Hair follicular keratinocyte (primary cell): ENCODE data around the genes ATF7 and HOXC12.

GRCh38 chr12:53046648-53047533 lies 3.0 kb upstream of the TNS2 start:
- RAMPAGE, long total RNA: no peak

DNA sequence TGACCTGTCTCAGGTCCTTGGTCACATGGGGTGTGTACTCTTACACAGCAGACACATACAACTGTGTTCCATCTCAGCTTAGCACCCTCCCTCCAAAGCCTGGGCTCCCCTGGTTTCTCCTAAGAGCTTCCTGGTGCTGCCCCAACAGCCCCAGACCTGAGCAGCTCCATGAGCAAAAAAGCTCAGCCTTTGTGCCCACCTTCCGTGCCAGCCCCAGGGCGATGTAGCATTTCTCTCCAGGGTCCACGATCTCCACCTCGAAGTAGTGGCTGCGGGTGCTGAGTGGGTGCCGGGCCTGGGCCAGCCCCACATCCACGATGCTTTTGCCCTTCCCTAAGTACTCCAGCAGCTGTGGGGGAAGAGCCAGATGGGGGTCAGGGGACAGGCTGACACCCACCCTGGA lies 11.2 kb downstream of the SPRYD3 start:
- RAMPAGE, long total RNA: no peak

GRCh38 chr12:53078620-53079261 lies 449 bp downstream of the SPRYD3 start:
- RAMPAGE, long total RNA: no peak

GRCh38 chr12:53080795-53081257 lies 1.6 kb upstream of the SPRYD3 start:
- RAMPAGE, long total RNA: no peak

DNA sequence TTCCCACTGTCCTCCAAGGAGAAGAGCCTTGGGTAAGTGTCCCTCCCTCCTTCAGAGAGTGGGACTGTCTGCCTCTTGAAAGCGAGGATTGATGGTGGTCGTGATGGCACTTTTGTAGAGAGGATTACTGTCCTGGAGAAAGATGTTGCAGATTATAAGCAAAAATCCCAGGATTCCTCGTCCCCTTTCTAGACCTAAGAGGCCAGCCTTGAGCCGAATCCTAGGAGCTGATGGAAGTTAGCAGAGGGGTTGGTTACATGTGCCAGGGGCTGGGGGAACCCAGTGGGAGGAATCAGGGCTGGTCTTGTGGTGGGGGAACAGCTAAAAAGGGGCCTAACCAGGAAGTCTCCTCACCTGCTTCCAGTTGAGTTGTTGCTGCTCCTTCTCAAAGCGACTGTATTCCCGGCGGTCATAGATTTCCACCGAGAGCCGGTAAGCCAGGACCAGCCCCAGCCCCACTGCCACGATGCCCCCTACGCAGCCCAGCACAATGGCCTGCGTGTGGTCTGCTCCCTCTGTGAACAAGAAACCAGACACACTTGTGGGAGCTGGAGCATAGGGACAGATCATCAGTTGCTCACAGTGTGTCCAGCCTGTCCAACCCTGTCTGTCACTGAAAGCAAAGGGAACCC lies 10.9 kb upstream of the CSAD start:
- RAMPAGE, long total RNA: no peak

- RAMPAGE, long total RNA: no peak
These were observed 4.4 kb upstream of the ITGB7 start for GRCh38 chr12:53211387-53211936.

- RAMPAGE, long total RNA: no peak
These were observed 2.6 kb upstream of the AAAS start for GRCh38 chr12:53323916-53324419.

- RAMPAGE, long total RNA: no peak
These were observed 8.0 kb upstream of the SP7 start for GRCh38 chr12:53344151-53344459.

DNA sequence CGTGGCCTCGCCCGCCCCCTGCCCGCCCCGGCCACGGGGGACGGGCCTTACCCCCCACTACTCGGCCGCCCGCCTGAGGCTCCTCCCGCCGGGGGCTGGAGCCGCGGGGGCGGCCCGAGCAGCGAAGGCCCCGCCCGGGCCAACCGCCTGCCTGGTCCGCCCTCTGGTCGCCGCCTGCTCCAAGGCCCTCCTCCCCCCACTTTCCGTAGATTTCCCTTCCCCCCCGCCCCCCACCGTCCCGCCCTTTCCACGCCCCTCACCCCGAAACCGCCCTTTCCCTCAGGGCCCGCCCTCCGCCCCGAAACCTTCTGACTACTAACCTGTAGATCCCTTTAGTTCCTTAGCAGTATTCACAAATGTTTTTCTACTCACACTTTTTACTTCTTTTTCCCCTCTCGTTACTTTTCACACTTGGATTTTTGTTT lies 555 bp downstream of the SP1 start:
- RAMPAGE, long total RNA: no peak

DNA sequence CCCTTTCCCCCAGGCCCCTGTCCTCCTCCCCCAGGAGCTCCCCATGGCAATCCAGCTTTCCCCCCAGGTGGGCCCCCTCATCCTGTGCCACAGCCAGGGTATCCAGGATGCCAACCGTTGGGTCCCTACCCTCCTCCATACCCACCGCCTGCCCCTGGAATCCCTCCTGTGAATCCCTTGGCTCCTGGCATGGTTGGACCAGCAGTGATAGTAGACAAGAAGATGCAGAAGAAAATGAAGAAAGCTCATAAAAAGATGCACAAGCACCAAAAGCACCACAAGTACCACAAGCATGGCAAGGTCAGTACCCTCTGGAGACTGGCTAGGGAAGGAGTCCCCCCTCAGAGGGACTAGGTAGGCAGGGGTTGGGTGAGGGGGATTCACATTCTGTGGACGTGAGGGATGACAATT lies 1.9 kb downstream of the PRR13 start:
- RAMPAGE, long total RNA: no peak

GRCh38 chr12:53471612-53472762 lies 20.1 kb downstream of the PCBP2 start:
- RAMPAGE, long total RNA: no peak

DNA sequence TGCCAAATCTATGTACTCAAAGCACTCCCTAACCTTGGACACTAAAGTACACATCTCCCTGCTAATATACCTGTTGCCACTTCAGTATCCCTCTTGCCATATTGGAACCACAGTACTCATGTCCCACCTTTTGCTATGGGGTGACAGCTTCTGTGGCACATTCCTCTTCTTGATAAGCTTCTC lies 16.1 kb downstream of the MAP3K12 start:
- RAMPAGE, long total RNA: no peak

DNA sequence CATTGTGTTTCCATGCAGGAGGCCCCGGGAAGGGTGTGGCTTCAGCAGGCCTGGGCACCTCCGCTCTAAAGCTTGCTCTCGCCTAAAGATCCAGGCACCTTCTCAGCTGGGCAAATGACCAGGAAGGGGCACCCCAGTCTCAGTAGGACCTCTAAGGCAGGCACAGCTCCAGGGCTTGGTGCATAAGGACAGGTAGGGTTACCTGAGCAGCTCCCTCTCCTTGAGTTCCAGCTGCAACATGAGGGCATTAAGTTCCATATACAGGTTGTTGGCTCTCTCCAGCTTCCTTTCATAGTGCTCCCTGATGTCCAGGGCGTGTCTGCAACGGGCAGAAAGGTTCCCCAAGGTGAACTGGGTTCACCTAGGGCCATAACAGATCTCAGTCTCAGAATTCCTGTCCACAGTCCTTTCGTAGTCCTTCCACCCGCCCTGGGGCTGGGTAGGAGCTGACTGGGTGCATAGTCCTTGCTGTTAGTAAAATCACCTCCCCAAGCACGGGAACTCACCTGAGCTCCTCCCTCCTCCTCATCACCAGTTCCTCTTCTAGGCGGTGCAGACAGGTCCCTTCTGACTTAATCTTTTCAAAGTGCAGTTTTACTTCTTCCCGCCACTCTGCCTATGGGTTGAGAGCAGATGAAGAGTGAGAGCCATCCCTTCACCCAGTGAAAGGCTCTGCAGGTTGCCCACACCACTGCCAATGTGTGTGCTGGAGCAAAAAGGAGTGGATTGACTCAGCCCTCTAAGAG lies 15.7 kb downstream of the MAP3K12 start:
- RAMPAGE, long total RNA: no peak

- RAMPAGE, long total RNA: start-site peak on the minus strand at chr12:53625964-53625996, 25 and 6 reads in 2 replicates; start-site peak on the minus strand at chr12:53626355-53626386, 9 and 11 reads in 2 replicates
These were observed at the start of gene ATF7 for GRCh38 chr12:53625566-53626846. TSS of gene ATF7 (minus strand) at chr12:53626382.

- RAMPAGE, long total RNA: no peak
These were observed 15.8 kb downstream of the ATP5MC2 start for GRCh38 chr12:53659987-53660487.

DNA sequence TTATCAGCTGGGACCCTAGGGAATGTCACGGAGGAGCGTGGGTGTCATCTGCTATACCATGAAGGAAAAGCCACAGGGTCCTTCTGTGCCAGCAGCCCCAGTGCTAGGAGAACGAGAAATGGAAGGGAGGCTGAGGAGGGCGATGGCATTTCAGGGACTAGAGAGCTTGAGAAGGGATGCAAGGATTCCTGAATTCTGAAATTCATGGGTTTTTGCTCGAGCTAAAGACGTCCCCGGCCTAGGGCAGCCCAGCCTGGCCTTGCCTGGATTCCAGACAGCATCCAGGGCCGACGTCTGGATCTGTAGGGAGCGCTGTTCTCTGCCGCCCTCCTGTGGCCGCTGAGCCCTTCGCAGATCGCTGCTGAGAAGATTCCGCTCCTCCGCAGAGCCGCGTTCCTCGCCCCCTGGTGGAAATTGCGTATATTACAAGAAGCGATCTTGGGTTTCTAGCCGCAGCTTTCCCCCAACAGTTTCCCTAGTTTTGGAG lies 19.2 kb upstream of the CALCOCO1 start:
- RAMPAGE, long total RNA: no peak

- RAMPAGE, long total RNA: no peak
These were observed at the start of gene HOXC12 for GRCh38 chr12:53954782-53955499. TSS of gene HOXC12 (plus strand) at chr12:53954903.

DNA sequence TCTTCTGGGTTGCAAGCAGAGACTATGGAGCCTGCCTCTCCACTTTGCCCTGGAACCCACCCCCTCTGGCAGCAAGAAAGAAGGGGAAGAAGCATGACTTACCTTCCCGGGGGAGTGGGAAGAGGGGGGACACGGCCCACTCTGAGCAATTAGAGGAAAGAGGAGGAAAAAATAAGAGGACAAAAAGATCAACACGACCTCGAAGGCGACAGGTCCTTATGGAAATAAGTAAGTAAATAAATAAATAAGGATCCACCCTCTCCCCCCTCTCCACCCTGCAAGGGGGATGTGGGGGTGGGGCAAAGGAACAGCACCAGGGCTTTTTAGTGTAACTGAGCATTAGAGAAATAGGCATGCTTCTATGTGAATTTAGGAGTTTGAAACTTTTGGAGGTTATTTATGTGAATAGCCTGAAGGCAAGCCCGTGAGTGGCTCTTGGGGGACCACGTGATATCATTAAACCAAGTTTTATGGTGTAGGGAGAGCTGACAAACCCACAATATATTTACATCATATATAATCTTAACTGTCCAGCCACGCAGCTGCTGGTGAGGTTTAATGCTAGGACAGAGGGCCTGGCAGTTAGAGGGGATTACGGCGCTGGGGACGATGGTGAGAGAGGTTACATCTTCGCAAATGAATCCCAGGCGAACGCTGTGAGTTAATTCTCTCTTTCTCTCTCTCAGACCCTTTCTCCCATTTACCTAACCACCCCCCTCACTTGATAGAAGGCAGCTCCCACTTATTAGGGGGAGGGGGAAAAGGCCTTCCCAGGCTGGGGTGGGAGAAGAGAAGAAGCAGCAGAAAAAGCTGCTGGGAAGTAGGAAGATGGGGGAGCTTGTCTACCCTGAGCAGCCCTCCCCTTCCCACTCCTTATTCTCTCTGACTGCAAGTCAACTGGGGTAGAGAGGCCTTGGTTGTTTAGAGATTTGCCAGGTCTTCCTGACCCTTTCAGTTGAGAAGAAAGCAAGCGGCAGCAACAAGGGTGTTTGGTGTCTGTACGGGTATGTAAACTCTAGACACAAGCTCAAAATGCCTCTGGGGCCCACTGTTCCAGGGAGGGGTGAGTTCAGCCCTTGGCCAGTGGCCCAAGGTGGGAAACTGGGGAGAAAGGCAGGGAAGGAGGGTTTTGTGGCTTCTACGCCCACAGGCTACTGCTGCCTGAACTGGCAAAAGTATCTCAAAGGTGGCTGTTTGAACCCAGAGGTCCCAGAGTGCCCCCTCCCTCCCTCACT lies 4.9 kb downstream of the HOXC5 start:
- RAMPAGE, long total RNA: no peak

- RAMPAGE, long total RNA: no peak
These were observed 28.9 kb downstream of the HOXC4 start for GRCh38 chr12:54082476-54082913.

DNA sequence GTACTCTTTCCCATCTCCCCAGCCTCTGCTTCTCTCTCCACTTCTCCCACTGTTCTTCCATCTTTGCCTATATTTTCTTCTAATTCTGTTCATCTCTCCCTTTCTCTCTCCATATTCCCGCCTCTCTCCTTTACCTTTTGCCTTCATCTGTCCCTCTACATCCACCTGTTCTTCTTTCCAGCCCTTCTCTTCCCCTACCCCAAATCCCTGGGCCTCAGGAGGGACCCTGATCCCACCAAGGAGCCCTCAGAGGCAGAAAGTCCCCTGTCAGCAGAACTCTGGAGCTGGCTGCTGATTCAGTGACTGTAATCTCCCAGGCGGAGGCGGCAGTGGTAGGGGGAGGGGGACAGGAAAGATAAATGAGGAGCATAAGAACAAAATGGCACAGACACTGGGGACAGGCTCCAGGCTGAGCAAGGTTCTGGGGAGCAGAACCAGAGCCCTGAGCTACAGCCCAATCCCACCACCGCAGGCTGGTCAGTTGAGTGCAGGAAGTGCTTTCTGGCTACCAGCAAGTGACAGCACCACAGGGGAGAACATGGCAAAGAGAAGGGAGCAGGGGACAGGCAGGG lies 27.2 kb downstream of the SMUG1 start:
- RAMPAGE, long total RNA: no peak